ENCODE results near the genes XIAP, ZDHHC9 and SLC25A14.

DNA sequence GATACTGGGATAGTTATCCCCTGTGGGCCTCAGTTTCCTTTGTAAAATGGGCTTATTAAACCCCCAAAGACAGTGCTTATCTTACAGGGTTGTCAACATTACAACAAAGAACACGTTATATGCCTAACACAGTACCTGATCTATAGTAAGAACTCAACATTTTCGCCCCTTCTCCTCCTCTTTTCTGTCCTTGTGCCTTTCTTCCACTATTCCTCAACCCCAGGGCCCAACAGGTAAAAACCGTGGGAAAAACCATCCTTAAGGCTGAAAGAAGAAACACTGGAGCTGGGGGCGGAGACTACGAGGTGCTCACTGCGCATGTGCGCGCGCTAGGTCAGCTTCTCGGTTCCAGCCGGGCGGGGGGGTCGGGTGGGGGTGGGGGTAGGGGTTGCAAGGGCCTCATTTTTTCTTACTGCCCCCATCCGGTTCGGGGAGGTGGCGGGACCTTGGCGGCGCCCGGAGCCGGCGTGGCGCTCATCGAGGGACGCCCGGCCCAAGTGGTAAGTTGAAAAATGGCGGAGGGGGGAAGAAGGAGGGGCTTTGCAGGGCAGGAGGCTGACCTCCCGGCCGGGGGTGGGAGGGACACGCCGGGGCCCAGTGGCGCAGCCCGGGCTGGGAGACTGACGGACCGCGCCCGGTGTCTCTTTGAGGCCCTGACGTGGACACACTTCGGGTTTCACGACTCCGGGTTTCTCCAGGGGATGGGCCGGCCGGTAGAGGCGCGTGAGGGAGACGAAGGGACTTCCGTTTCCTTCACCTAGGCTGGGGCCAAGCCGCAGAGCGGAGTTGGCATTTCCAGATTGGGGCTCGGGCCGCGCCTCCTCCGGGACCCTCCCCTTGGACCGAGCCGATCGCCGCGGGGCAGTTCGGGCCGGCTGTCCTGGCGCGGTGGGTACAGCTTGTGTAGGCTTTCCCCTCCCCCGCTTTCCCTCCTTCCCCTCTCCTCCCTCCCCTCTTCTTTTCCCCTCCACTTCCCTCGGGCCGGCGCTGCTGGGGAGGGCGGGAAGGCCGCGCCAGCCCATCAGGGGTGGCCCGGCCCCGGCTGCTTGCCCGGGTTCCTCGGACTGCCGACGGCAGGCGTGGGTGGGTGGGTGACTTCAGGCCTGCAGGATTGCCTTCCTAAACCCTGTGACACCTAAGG, at the start of gene XIAP:
TSS of gene XIAP (plus strand) at position 648 of the 1,141 bp plus-strand sequence.
- RAMPAGE, long total RNA = start-site peak on the plus strand centred at position 746 of the sequence, 649 bp wide, 1,081 and 653 reads in 2 replicates
- RRBS = 16% methylated on average over 36 of the region's 75 CpGs

- RAMPAGE, long total RNA = no peak
- RRBS = no CpG with 5 or more reads among the region's 33 CpGs
Measured at GRCh38 chrX:123962619-123963938, 1.6 kb downstream of the STAG2 start.

DNA sequence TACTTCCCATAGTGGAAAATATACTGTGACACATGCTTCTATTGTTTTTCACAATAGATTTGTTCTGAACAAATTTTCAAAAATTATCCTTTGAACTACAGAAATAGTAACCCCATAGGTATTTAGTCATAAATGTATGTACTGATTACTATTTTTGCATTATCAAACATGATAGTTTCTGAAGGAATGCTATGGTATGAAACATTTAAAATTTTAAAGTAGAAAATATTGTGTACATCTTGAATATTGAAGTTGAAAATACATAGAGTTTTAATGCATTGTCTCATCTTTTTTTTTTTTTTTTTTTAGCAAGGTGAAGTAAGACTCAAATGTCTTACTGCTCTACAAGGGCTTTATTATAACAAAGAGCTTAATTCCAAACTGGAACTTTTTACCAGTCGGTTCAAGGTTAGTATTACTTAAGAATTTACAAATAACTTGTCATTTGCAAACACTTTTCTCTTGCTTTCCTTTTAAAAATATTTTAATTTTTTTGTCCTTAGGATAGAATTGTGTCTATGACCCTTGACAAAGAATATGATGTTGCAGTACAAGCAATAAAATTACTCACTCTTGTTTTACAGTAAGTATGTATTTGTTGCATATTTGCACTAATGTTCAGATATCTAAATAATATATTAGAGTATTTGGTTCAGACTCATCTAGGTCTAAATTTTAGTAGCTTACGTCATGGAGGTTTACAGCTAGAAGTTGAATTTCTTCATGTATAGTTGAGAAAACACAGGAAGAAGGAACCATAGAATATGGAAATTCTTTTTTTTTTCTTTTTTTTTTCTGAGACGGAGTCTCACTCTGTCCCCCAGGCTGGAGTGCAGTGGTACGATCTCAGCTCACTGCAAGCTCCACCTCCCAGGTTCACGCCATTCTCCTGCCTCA, 89.6 kb downstream of the STAG2 start:
- RAMPAGE, long total RNA = no peak
- RRBS = no CpG with 5 or more reads among the region's 5 CpGs

- RAMPAGE, long total RNA = no peak
- RRBS = no CpG with 5 or more reads among the region's 2 CpGs
Measured at GRCh38 chrX:127076958-127077423, 257.5 kb downstream of the PRR32 start.

DNA sequence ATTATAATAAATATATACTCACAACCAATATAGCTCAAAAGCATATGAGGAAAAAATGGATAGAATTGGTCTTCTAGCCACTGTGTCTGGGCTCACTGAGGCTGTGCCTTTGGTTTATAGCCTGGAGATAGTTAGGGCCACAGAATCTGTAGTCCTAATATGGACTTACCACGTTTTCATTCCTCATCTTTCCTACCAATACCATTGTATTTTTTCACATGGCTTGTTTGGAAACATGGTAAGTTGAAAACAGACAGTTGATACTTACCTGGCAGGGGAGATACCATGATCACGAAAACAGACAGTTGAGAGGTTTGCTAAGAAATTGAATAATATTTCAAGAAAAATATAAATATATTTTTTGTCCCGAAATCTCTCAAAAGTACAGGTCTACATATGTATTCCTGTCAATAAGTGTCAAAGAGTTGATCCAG, 70.3 kb upstream of the ACTRT1 start:
- RAMPAGE, long total RNA = no peak
- RRBS = no CpG with 5 or more reads among the region's 3 CpGs

DNA sequence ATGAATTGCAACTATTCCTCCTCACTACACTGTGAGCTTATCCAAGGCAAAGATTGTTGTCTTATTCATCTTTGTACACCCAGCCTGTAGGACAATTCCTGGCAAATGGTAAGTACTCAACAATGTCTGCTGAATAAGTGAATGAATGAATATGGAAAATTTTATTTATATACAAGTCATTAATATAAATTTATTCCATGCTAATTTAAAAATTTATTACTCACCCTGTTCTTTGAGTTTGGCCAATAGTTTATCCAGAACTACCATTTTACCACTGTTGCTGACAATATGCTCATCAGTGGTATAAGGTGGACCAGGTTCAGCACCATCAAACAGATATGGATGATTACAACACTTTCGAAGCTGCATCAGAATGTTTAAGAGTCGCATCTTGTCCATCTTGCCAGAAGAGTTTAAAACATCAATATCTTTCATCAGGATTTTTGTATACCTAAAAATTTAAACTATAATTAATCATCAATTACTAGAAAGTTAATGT, 25.6 kb downstream of the SMARCA1 start:
- RAMPAGE, long total RNA = no peak
- RRBS = no CpG with 5 or more reads among the region's 2 CpGs

DNA sequence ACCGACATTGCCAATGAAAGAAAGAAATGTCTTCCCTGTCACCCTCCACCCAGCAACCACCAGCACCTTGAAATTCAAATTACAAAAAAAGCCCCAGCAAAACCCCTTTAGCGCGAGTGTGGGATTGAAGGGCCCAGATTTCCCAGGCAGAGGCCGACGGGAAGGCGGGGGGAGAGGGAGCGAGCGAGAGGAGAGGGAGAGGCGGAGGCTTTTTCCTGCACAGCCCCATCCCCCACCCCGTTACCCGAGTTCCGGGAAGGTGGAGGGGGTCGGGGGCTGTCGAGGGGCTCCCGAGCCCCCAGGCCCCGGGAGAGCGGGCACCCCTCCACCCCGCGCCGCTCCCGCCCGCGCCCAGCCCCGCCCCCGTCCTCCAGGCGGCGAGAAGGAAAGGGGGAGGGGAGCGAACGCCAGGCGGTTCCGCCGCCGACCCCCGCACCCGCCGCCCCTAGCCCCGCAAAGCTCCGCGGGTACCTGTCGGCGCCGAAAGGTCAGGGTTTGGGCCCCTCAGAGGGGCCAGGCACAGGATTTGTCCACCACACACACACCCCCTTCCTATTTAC, 573 bp downstream of the SMARCA1 start:
- RAMPAGE, long total RNA = no peak
- RRBS = 14% methylated on average over 5 of the region's 42 CpGs

GRCh38 chrX:129532454-129533037, 7.5 kb upstream of the OCRL start:
- RAMPAGE, long total RNA = no peak
- RRBS = no CpG with 5 or more reads among the region's 2 CpGs

DNA sequence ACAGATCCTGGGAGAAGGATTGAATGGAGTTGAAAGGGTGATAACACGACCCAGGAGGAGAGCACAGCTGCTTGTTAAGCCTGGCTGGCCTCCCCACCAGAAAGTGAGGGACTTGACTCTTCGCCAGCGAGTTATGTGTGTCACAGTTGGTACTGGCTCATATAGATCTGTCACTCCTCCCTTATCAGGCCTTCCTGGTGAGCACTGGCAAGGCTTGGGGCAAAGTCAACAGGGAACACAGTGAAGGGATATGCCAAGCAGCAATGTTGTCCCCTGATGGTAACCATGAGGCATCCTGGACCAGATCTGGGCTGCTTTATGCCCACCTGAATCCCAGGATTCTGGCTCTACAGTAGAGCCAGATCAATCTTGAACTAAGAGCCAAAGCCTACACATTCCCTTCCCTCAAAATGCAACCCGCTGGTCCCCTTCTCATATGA, 35.7 kb downstream of the APLN start:
- RAMPAGE, long total RNA = no peak
- RRBS = no CpG with 5 or more reads among the region's 4 CpGs

- RAMPAGE, long total RNA = no peak
- RRBS = no CpG with 5 or more reads among the region's 5 CpGs
Measured at GRCh38 chrX:129798851-129799471, 19.2 kb downstream of the SASH3 start.

GRCh38 chrX:129843669-129844418, at the start of gene ZDHHC9:
TSS of gene ZDHHC9 (minus strand) at chrX:129843886.
- RAMPAGE, long total RNA = no peak
- RRBS = 6% methylated on average over 7 of the region's 49 CpGs

GRCh38 chrX:129931558-129932037, 25.6 kb downstream of the UTP14A start:
- RAMPAGE, long total RNA = no peak
- RRBS = no CpG with 5 or more reads among the region's 36 CpGs

- RAMPAGE, long total RNA = no peak
- RRBS = no CpG with 5 or more reads among the region's 11 CpGs
Measured at GRCh38 chrX:130105975-130106431, 4.3 kb downstream of the ELF4 start.

DNA sequence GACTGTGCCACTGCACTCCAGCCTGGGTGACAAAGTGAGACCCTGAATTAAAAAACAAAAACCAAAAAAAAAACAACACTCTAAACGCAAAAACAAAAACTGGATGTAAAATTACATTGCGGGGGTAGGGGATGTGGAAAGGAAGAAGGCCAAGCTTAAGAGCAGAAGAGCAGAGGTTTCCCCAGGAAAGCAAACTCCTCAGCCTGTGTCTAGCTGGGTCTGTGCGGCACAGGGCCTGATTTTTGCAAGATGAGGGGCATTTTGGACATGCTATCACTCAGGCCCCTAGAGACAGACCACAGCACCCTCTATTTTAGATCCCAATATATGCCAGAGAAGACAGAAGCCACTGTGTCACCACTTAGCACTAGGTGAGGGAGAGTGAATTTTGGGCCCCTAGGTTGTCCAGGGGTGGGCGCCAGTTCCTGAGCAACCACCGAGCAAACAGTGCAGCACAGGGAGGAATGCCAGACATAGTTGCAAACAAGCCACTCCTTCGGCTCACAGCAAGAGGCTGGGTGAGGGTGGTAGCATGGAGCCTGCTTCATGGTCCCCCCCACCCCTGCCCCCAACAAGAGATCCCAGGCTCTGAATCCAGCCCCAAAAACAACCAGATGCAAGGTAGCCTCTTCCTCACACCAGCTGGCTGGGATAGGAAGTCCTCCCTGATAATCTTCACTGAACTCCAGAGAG, 1.9 kb downstream of the ELF4 start:
- RAMPAGE, long total RNA = no peak
- RRBS = no CpG with 5 or more reads among the region's 6 CpGs

DNA sequence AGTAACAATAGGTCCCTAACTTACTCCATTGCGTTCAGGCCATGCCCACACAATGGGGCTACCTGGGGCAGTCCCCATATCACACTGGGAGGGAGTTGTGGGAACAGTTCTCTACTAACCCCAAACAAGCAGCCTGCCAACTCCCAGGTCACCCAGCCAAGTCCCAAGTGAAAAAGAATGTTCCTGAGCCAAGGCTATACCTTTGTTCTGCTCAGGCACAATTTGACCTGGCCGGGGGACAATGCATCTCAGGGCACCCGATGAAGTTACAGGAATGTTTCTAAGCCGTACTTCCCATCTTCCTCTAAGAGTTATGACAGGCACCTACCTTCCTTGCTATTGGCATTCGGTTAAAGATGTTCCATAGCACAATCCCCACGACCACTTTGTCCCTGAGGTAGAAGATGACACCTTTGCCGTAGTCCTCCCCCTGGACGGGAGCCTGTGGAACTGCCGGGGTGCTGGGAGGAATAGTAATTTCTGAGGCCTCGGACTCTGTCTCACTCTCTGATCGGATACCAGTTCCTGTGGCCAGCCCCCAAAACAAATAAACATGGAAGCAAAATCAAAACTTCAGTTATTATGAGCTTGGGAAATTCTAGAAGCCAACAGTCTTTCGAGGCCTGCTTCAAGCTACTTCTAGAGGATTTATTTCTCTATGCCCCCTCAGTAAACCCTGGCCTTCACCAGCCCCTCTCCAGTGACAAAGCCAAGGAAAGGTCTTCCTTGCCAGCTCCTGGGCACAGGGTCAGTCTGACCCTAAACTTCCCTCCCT, 19.5 kb upstream of the ELF4 start:
- RAMPAGE, long total RNA = no peak
- RRBS = no CpG with 5 or more reads among the region's 12 CpGs

- RAMPAGE, long total RNA = no peak
- RRBS = no CpG with 5 or more reads among the region's 5 CpGs
Measured at GRCh38 chrX:130131549-130131996, 21.3 kb upstream of the ELF4 start.

GRCh38 chrX:130260356-130260831, 8.3 kb downstream of the ZNF280C start:
- RAMPAGE, long total RNA = no peak
- RRBS = no CpG with 5 or more reads among the region's 2 CpGs

- RAMPAGE, long total RNA = start-site peak on the plus strand at chrX:130339896-130339955, 136 and 74 reads in 2 replicates
- RRBS = no CpG with 5 or more reads among the region's 57 CpGs
Measured at GRCh38 chrX:130339601-130340750, at the start of gene SLC25A14. TSS of gene SLC25A14 (plus strand) at chrX:130339919.

- RAMPAGE, long total RNA = no peak
- RRBS = no CpG with 5 or more reads among the region's 5 CpGs
Measured at GRCh38 chrX:131987175-131987786, 35.8 kb upstream of the STK26 start.

GRCh38 chrX:132161380-132162461, 33.9 kb upstream of the FRMD7 start:
- RAMPAGE, long total RNA = no peak
- RRBS = no CpG with 5 or more reads among the region's 37 CpGs

Measured in cardiac muscle cell (in vitro differentiated cells and primary cell).